Subcutaneous preadipocyte (primary cell): ENCODE measurements around a stretch of chr2.

- CAGE, long polyA plus RNA, result no peak
These were observed 704 bp downstream of the SCLY start for GRCh38 chr2:238061522-238061887.

DNA sequence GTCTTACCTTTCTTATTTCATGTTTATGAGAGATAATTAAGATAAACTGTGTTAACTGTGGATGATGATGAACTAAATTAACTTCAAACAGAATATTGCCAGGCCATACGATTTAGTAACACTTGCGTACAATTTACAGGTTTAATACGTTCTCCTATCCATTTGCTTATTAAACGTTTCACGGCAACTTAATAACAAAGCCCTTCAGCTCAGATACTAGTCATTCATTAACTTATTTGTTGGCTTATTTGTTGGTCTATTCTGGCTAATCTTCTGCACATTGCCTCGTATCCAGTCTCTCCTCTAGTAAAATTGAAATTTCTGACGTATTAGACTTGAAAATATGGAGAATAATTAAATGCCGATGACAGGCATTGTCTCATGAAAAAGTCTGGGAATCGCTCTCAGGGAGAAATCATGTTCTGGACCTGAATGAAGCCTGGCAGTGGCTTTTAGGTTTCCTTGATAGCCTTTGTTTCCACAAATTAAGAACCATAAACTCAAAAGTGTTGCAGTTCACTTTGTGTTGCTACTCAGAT is 4.3 kb downstream of the SCLY start:
- CAGE, long polyA plus RNA, result no peak

GRCh38 chr2:238141861-238142306 is 3.4 kb downstream of the KLHL30 start:
- CAGE, long polyA plus RNA, result no peak

GRCh38 chr2:238163784-238164195 is 5.0 kb downstream of the ERFE start:
- CAGE, long polyA plus RNA, result no peak

GRCh38 chr2:238187886-238188730 is 15.4 kb downstream of the ILKAP start:
- CAGE, long polyA plus RNA, result no peak

GRCh38 chr2:238277715-238278387 is 10.6 kb downstream of the PER2 start:
- CAGE, long polyA plus RNA, result no peak

DNA sequence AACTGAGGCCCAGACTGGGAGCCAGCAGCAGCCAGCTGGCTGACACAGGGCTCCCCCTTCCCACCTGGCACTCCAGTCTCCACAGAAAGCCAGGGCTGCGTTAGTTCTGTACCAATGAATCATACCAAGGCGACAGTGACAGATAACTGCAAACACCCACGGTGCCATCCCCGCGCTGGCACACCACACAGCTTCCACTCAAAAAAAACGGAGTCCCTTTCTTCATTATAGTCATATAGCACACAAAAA is 1.4 kb downstream of the PER2 start:
- CAGE, long polyA plus RNA, result no peak

- CAGE, long polyA plus RNA, result no peak
These were observed 6.3 kb upstream of the PER2 start for GRCh38 chr2:238294615-238295108.

- CAGE, long polyA plus RNA, result no peak
These were observed 12.2 kb upstream of the PER2 start for GRCh38 chr2:238300562-238301126.

DNA sequence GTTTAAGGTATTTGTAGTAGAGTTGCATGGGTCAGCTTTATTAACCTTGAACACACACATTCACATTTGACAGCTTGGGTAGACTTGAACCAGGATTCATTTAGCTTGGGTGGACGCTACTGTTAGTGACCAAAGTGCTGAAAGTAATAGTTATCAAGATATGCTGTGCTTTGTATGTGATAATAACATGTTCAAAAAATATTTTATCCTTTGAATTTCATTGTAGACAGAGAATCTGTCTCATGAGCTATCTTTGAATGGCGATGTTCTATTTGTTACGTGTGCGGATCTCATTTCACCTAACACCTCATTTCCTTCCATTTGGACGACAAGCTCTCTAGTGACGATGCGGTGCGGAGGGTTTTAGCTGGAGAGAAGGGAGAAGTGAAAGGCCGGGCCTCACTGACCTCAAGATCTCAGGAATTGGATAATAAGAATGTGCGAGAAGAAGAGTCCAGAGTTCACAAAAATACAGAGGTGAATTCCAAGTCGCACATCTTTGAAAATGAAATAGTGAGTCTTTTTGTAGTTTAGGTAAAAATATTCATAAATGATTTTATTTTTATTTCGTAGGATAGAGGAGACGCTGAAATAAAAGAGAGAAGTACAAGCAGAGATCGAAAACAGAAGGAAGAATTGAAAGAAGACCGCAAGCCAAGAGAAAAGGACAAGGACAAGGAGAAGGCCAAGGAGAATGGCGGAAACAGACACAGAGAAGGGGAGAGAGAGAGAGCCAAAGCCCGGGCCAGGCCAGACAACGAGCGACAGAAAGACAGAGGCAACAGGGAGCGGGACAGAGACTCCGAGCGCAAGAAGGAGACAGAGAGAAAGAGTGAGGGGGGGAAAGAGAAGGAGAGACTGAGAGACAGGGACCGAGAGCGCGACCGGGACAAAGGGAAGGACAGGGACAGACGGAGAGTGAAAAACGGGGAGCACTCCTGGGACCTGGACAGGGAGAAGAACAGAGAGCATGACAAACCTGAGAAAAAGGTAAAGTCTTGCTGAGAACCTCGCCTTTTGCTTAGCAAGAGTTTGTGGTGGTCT is 8.4 kb downstream of the TRAF3IP1 start:
- CAGE, long polyA plus RNA, result no peak

GRCh38 chr2:238348573-238349028 is 28.3 kb downstream of the TRAF3IP1 start:
- CAGE, long polyA plus RNA, result no peak

GRCh38 chr2:238403726-238404520 is 22.8 kb upstream of the ASB1 start:
- CAGE, long polyA plus RNA, result no peak

DNA sequence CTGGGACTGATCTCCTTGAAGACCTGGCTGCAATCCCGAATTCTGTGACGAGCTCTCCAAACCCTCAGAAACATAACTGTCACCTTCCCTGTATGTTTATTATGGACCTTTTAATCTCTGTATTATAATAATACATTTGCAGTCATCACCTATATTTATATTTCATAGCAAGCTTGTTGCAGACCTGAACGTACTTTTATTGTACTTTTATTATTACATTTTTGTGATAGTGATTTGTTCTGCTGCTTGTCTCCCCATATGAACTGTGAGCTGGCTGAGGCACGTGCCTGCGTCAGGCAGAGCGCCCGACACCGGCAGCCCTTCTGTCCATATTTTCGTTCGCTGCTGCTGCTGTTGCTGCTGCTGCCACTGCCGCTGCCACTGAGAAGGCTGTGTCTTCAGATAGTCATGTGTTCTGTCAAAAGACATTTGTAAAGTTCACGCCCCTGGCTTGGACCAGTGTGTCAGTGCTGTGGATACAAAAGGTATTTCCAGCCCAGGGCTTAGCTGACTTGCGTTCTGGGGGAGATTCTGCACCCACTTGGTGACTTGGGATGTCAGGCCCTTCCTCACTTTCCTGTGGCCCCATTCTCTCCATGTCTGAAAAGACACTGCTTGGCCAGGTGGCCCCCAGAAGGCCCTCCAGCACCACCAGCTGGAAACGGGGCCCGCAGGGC is 47.0 kb downstream of the TWIST2 start:
- CAGE, long polyA plus RNA, result no peak

DNA sequence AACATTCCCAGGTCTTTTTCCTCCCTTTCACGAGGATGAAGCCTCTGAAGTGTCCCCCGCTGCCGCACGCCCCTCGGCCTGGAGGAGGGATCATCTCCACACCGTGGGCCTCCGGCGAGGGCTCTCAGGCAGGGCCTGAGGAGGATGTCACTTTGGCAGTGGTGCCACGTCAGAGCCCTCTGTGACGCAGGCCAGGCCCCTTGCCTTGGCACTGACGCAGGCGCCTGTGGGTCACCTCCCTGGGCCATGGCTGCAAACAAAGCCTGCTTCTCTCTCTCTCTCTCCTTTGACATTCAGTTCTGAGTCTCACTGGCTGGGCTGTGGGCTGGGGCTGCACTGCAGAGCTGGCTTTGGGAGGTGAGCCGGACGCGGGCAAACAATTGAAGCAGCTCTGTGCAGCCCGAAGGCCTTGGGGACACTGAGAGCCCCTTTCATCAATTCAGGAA is 273.7 kb downstream of the TWIST2 start:
- CAGE, long polyA plus RNA, result no peak

DNA sequence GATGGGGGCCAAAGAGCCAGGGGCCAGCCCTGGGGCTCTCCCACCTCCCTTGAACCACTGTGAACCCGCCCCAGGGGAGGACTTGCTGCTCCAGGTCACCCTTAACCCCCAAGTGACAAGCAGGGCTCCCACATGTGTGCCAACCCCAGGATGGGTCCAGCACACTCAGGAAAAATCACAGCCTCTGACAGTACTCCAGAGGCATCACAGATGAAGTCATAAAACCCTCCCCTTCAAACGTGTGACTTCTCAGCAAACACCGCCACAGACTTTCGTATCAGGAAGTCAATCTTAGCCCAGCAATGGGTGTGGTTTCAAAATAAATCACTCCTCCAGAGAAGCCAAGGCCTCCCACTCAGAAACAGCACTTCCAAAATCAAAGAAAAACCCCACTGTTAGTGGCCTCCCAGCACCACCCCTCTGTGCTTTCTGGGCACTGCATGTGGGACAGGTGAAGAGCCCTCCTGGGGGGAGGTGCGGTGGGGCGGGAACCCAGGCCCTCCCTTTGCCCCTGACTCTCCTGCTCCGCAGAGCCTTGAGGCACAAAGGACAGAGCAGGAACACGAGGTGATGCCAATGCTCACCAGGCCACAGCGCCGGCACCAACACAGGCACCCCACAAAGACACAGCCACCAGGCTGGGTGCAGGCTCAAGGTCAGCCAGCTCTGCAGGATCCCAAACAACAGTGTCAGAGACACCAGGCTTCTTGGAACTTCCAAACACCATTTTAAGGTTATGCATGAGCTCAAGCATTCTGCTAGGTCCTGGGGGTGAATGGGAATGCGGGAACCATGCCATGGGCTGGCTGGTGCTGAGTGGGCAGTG is 135.5 kb downstream of the HDAC4 start:
- CAGE, long polyA plus RNA, result no peak

DNA sequence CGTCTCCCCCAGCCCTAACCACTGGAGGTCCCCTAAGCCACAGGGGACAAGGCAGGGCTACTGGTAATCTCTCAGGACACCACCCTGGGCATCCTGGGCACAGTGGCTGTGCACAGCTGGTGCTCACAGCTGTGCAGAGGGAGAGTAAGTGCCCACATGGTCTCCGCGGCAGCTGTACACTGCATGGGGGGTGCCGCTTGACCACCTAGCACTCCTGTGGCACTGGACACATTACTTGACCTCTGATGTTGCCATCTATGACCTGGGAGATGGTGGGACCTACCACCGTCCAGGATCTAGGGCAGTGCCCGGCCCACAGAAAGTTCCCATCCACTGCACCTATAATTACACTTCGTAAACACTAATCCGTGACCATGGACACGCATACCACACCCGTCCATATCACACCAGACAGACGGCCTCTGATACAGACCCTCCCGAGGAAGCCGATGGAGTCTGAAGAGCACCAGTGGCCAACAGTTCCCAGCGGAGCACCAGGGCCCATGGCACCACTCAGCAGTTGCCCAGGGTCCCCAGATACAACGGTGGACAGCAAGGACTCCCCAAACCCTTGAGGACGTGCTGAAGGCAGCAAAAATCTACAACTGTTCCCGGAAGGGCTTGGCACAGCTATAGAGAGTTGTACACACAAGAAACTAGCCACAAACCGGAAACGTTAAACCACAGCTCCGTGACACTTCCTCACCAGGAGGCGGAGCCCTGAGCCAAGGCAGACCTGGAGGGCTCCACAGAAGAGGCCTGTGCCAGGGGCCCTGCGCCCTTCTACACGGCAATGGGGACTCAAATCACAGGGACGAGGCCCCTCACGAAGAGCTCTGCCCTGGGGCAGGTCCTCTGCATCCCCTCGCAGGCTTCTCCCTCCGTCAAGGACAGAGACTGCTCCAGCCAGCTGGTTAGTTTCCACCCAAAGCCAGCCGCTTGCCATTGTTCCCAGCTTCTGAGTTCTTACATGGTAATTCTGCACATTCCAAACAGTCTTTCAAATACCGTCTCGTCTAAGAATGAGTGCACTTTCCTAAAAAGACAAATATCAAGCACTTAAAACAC is 133.6 kb downstream of the HDAC4 start:
- CAGE, long polyA plus RNA, result no peak

GRCh38 chr2:239288881-239290056 is 111.6 kb downstream of the HDAC4 start:
- CAGE, long polyA plus RNA, result no peak

DNA sequence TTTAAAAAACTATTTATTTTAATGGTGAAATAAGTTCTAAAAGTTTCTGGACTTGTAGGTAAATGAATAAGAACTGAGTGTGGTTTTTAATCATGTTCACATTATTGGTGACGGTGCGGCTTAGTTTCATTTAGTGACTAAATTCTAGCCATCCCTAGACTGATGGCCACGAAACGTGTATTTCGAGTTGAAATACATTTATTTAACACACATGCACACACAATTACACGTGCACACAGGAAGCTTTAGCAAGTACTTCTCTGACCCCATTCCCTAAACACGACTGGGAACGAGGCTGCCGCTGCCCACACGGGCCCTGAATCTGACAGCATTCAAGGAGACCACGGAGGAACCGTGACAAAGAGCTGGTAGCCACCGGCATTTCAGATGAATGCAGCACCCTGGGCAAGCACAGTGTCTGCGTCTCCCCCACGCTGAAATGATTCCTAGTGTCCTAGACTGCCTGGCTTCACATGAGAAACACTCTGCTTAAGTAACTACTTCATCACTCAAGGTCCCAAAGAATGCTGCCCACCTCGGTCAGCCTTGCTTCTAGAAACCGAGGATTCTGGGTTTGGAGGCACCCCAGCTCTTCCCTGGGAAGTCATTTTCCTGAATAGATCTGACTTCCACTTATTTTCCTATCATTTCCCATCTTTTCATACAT is 95.1 kb downstream of the HDAC4 start:
- CAGE, long polyA plus RNA, result no peak

- CAGE, long polyA plus RNA, result no peak
These were observed 71.3 kb downstream of the HDAC4 start for GRCh38 chr2:239329231-239330293.

- CAGE, long polyA plus RNA, result no peak
These were observed 2.6 kb downstream of the HDAC4 start for GRCh38 chr2:239397884-239399038.